ENCODE measurements around a stretch of chr10.

- PRO-cap, 2 experiments: peak in 1 of 2 experiments; most common plus-strand start chr10:113059533 (in 1)
Measured at GRCh38 chr10:113059136-113059971, 109.3 kb downstream of the TCF7L2 start.

GRCh38 chr10:113108149-113109135, 158.4 kb downstream of the TCF7L2 start:
- PRO-cap, 2 experiments: no peak in any of the 2 experiments

GRCh38 chr10:113128663-113129704, 178.9 kb downstream of the TCF7L2 start:
- PRO-cap, 2 experiments: no peak in any of the 2 experiments

DNA sequence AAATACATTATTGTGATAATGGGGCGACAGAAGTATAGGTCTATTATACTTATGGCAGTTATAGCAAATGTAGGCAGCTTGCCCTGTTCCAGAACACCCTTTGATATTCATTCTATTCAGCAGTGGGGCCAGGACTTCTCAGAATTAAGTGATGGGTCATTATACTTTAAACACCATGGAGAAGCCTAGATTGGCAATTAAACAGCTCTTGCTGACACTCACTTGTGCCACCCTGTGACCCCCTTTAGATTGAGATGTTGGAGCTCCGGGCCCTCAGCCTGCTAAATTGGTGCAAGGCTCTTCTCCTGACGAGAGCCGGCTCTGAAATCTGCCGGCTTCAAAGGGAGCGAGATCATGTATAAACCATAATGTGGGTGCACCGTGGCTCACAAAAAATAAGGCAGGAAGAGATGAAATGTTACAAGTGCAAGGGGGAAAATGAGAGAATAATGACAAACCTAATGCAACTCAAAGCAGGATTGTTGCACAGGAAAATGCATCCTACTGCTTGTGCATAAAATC, 198.0 kb downstream of the TCF7L2 start:
- PRO-cap, 2 experiments: no peak in any of the 2 experiments

GRCh38 chr10:113150865-113151275, 200.8 kb downstream of the TCF7L2 start:
- PRO-cap, 2 experiments: no peak in any of the 2 experiments

GRCh38 chr10:113603068-113603772, 50.4 kb downstream of the HABP2 start:
- PRO-cap, 2 experiments: no peak in any of the 2 experiments

GRCh38 chr10:113621832-113622320, 42.0 kb downstream of the NRAP start:
- PRO-cap, 2 experiments: no peak in any of the 2 experiments

DNA sequence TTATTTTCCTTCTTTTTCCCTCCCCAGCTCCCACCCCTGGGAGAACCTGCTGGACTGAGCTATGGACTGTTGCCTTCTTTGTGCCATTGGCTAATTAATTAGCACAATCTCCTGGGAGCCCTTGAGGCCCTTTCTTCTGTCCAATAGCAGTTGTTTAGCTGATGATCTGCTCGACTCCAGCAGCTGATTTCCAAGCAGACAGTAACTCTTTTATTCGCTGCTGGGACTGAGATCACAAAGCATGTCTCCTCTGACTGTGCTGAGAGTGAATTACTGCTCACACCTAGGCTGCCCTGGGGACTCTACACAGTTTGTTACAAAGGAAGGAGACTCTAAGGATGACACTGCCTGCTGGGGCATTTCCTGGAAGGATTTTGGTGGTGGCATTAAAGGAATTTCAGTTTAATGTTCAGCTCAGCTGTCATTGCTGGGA, 31.4 kb downstream of the CASP7 start:
- PRO-cap, 2 experiments: no peak in any of the 2 experiments

DNA sequence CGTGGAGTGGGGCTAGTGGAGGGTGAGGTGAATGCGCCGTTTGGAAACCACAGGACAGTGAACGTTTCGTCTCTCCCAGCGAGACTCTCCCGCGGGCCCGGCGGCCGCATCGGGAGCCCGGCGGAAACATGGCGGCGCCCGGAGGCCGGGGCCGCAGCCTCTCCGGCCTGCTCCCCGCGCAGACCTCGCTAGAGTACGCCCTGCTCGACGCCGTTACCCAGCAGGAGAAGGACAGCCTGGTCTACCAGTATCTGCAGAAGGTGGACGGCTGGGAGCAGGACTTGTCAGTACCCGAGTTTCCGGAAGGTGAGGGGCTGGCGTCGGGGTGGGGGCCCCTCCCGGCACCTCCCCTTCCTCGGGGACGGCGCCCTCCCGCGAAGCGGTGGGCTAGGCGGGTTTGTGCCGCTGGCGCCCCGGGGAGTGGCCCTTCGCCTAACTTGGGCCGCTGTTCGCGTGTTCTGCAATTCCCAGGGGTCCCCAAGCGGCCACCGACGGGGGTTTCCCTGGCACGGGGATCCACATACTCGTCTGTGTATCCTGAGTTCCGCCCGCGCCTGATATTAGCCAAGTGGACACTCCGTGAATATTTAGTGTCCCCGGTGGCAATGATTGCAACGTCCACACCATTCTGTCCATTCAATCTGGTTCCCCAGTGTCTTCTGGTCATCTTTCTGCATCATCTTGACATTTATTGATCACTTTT, 435 bp downstream of the NHLRC2 start:
- PRO-cap, 2 experiments: peak in 2 of 2 experiments; most common plus-strand start position 400 of the sequence (in 2); most common minus-strand start position 308 of the sequence (in 2)

DNA sequence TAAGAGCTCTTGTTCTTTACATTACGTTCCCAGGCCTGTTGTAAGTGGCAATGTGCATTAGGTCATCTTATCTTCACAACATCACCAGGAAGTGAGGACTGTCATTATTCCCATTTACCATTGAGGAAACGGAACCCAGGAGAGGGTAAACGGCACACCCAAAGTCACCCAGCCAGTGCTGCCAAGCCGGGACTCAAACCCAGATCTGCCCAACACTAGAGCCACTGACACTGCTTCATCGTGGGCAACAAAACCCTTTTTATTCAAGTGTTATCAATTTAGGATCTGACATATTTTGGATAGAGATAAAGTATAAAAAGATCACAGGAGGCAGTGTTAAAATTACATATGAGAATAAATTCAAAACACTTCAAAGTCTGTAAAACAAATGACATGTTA, 73.2 kb downstream of the NHLRC2 start:
- PRO-cap, 2 experiments: no peak in any of the 2 experiments

GRCh38 chr10:114044406-114045024, 849 bp downstream of the ADRB1 start:
- PRO-cap, 2 experiments: peak in 2 of 2 experiments; most common plus-strand start chr10:114044632 (in 2); most common minus-strand start chr10:114044582 (in 2)

GRCh38 chr10:114045025-114045882, 1.6 kb downstream of the ADRB1 start:
- PRO-cap, 2 experiments: peak in 1 of 2 experiments; most common plus-strand start chr10:114045255 (in 1); most common minus-strand start chr10:114045222 (in 1)

- PRO-cap, 2 experiments: no peak in any of the 2 experiments
Measured at GRCh38 chr10:114066465-114067233, 23.0 kb downstream of the ADRB1 start.

GRCh38 chr10:114082894-114083463, 39.3 kb downstream of the ADRB1 start:
- PRO-cap, 2 experiments: no peak in any of the 2 experiments

DNA sequence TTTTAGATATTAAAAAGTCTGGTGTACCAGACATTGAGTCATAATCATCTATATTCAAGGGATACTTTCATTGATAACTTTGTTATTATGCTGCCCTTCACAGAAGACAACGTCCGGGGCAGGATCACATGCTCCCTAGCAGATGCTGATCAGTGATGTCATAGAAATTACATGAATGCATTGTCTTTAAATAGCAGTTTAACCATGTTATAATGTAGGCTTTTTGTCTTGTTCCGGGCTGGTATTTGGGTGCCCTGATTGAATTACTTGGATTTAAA, 54.0 kb downstream of the VWA2 start:
- PRO-cap, 2 experiments: no peak in any of the 2 experiments

DNA sequence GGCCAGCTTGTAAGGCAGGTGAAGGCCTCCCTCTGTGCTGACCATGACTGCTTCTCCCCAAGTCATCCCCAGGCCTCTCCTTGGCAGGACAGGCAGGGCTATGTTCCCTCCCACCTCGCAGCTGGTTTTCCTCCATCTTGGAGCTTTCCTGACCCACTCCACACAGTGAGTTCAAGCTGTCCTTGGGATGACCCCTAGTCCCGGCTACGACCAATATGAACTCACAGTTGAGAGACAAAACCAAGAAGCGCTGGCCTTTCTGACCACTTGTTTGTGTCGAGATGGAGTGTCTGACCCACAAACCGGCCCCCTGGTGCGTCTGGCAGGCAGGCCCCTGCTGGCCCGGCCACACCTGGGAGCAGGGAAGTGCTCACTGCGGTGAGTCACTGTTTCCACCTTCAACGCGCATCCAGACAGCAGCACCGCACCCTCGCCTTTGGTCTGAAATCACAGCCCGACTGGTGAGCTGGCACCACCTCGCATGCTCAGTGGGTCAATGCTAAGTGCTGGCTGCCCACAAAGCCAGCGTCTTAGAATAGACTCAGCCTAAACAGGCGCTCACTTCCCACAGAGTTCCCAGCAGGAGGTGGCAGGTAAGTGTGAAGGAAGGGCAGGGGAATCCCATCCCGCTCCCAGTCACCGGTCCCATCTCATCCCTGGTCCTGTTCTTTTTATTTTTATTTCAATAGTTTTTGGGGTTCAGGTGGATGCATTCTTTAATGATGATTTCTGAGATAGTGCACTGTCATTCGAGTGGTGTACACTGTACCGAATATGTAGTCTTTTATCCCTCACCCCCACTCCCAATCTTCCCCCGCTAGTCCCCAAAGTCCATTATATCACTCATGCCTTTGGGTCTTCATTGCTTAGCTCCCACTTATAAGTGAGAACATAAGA, 81.7 kb downstream of the VWA2 start:
- PRO-cap, 2 experiments: no peak in any of the 2 experiments

DNA sequence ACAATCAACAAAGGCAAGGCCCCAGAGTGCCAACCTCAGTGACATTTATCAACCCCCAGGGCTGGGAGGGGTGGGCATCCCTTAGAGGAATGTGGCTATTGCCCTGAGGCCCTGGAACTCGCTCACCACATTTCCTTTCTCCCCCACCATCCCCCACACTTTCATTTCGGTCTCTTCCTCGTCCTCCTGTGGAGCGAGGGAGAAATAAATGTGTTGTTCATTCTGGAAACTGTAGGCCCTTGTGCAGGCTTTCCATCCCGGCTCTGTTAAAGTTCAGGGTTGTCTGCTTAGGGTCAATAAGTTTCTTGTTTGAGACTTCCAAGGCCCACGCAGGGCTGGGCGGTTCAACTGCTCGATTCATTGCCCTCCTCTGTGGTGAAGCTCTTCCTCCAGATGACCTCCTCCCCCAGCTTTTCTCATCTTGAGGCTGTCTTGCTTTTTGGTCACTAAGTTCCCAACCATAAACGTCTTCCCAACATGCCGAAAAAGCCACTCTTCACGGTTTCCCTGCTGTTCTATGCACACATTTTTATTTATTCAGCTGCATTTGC, 57.7 kb downstream of the AFAP1L2 start:
- PRO-cap, 2 experiments: no peak in any of the 2 experiments

DNA sequence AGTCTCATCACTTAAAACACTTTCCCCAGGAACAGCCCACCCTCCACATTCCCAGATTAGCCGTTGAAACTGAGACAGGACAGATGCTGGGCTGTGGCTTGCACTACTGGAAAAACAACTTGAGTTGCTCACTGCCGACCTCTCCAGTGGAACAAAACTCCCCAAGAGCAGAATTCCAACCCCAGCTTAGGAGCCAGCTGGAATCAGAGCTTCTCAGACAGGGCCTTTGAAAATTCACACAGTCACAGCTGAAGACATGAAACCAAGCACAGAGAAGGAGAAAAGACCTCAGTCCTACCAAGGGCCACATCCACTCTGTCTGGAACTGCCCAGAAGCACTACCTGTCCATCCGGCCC, 54.4 kb downstream of the AFAP1L2 start:
- PRO-cap, 2 experiments: no peak in any of the 2 experiments

GRCh38 chr10:114519184-114519772, 115.0 kb upstream of the AFAP1L2 start:
- PRO-cap, 2 experiments: no peak in any of the 2 experiments

GRCh38 chr10:114524734-114526136, 120.9 kb upstream of the AFAP1L2 start:
- PRO-cap, 2 experiments: no peak in any of the 2 experiments

Measured in right ventricle myocardium (tissue), 1 donor.